ENCODE data around the gene LRRTM2.

DNA sequence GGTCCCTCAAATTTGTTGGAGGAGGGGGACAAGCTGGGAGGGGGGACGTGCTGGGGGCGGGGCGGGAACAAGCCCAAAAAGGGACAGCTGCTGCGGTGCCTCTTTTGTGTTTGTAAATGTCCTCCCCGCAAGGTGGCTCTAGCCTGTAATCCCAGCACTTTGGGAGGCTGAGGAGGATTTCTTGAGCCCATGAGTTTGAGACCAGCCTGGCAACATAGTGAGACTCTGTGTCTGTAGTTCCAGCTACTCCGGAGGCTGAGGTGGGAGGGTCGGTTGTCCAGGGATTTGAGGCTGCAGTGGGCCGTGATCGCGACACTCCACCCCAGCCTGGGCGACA is 921 bp upstream of the CTNNA1 start:
- PRO-cap = no peak

GRCh38 chr5:138875183-138875917 is at the start of gene LRRTM2:
Gene LRRTM2, minus strand, starts transcription at chr5:138875335.
- PRO-cap = no peak

GRCh38 chr5:138901416-138902263 is 26.5 kb upstream of the LRRTM2 start:
- PRO-cap = no peak

- PRO-cap = no peak
These were observed 71.4 kb downstream of the SIL1 start for GRCh38 chr5:139126820-139127128.

- PRO-cap = no peak
These were observed 49.9 kb downstream of the SIL1 start for GRCh38 chr5:139148273-139148710.

- PRO-cap = no peak
These were observed 17.2 kb upstream of the MATR3 start for GRCh38 chr5:139276270-139276831.

DNA sequence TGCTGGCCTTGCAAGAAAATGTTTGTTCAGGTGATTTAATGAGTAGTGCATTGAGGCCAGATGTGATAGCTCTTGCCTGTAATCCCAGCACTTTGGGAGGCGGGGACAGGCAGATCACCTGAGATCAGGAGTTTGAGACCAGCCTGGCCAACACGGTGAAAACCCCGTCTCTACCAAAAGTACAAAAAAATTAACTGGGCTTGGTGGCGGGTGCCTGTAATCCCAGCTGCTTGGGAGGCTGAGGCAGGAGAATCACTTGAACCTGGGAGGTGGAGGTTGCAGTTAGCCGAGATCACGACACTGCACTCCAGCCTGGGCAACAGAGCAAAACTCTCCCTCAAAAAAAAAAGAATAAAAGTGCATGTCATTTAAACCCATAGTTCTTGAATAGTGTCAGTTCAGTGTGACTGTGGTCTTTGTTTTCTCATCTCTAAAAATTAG is 13.0 kb upstream of the PAIP2 start:
- PRO-cap = no peak

DNA sequence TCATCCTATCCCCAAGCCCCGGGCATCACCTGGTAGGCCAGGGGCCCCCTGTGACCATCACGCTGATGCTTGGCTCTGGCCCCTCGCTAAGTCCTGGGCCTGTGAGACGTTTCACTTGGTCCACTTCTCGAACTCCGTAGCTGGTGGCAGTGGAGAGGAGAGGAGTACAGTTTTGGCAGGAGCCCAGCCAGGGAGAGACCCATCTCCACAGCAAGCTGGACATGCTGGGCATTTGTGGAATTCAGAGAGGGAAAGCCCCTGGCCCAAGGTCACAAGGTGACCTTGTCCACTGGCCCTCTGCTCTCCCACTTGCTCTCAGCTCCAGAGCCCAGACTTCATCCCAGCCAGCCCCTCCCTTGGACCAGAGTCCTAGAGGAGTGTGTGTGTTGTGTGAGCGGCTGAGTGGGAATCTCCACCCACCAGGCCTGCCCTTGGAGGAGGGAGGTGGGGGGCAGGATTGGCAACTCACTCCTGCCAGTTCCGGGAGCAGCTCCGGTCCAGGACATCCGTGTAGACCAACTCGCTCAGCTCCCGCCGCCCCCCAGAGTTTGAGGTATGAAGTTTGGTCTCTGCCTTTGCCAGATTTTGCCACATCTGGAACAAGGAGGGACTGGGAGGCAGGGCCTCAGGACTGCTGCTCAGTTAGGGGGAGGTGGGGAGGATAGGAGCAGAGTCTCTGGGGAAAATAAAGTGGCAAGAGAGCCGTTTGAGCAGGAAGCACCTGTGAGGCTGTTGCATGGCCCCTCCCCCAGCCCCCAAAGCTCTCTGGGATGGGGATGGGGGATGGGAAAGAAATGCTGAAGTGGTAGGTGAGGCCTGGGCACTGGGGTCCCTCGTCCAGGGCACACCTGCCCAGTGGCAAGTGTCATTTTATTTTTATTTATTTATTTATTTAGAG is 1.5 kb downstream of the MZB1 start:
- PRO-cap = no peak

GRCh38 chr5:139391291-139392118 is 1.8 kb upstream of the MZB1 start:
- PRO-cap = no peak

DNA sequence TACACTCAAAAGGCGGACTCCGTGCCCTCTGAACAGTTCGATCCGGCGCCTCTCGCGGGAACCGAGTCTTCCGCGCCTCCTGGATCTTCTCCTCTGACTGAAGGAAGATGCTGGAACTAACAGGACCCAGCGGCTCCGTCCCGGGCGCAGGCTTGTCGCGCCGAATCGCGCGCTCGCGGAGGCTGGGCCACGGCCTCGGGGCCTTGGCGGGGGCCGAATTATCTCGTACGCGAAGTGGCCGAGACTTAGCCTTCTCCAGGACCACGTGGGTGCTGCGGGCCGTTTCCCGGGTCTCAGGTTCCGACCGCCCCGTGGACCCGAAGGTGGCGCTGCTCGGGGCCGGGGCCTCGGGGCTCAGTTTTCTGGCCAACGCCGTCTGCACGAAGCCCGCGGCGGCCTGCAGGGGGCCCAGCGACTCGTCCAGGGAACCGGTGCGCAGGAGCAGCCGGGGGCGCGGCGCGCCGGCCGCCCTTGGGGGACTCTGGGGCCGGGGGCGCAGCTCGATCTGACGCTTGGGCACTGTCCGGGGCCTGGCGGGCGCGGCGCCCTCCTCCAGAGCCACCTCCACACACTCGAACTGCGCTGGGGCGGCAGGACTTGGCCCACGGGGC is 849 bp downstream of the PROB1 start:
- PRO-cap = no peak

- PRO-cap = no peak
These were observed 10.3 kb downstream of the CXXC5 start for GRCh38 chr5:139658341-139658874.

- PRO-cap = no peak
These were observed 23.3 kb downstream of the CXXC5 start for GRCh38 chr5:139671166-139672057.

- PRO-cap = no peak
These were observed 35.0 kb downstream of the CXXC5 start for GRCh38 chr5:139683242-139683496.

GRCh38 chr5:140042518-140042803 is 638 bp downstream of the NRG2 start:
- PRO-cap = no peak

- PRO-cap = no peak
These were observed 7.7 kb upstream of the PURA start for GRCh38 chr5:140106266-140106486.

- PRO-cap = bidirectional peak, plus-strand start at chr5:140157454, minus-strand start at chr5:140157249; bidirectional peak, plus-strand start at chr5:140157689, minus-strand start at chr5:140157553
These were observed 17.8 kb upstream of the CYSTM1 start for GRCh38 chr5:140157096-140157778.

- PRO-cap = no peak
These were observed 44.7 kb downstream of the CYSTM1 start for GRCh38 chr5:140219641-140220063.

DNA sequence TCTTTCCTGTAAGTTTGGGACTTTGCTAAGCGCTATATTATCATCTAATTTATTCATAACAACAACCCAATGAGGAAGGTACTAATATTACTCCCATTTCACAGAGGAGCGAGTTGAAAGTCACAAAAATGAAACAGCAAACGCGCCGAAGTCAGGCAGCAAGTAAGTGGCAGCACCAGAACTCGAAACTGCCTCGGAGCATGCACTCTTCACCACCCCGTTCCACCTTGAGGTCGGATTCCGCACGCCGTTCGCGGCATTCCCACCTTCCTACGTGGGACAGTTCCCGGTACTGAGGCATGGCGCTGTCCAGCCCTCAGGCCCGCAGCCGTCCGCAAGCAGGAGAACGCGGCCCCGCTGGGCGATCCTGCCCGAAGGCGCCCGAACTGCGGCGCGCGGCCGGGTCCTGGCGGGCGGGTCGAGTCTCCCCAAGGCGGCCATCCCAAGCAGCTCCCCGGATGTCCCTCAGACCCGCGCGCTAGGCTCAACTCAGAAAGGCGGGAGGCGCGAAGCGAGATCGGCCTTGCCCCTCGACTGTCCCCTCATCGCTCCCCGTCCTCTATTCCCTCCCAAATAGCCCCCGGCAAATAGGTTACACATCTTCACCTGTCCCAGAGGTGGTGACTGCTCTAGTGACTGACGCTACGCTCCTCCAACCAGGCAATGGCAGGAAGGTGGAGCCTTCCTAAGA is 983 bp upstream of the ANKHD1 start:
- PRO-cap = bidirectional peak, plus-strand start at position 178 of the sequence, minus-strand start at position 190 of the sequence; bidirectional peak, plus-strand start outside the sequence, minus-strand start at position 536 of the sequence

GRCh38 chr5:140528825-140529904 is 18.3 kb upstream of the EIF4EBP3 start:
- PRO-cap = no peak

GRCh38 chr5:140555673-140556383 is 1.4 kb downstream of the SRA1 start:
- PRO-cap = no peak

Data from Metastatic Pancreatic Carcinoma in the Ovary (tissue), 1 donor.